Glomerular endothelial cell (primary cell): ENCODE results near the gene LCP2.

- RAMPAGE, long total RNA: no peak
These were observed 8.6 kb downstream of the WWC1 start for GRCh38 chr5:168299902-168300496.

DNA sequence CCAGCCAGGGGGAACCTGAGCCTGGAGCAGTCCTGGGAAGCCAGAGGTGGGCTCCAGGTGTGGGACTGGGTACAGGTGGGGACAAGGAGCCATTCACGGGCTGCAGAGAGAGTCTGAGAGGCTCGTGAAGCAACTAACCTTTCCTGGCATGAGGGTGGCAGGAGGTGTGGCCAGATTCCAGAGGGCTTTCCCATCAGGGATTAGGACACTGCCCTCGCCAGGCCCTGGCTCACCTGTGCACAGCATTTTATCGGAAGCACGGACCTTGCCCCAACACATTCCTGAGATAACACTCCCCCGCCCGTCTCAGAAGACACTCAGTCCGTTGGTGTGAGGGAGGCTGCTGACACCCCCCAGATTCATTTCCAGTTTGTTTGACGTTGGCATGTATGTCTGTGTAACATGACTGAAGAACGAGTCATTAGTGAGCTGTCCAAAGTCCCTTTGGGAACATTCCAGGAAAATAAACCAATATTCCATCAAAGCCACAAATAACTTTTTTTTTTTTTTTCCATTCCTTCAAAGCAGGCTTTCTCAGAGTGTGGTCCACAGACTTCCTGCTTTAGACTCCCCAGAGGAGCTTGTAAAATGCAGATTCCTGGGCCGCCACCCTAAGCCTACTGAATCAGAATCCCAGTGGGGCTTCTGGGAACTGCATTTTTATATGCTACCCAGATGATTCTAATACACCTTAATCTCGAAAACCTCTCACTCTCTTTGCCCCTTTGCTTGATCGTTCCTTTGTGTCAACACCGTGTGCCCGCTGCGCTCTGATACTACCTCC, 23.4 kb downstream of the WWC1 start:
- RAMPAGE, long total RNA: no peak

DNA sequence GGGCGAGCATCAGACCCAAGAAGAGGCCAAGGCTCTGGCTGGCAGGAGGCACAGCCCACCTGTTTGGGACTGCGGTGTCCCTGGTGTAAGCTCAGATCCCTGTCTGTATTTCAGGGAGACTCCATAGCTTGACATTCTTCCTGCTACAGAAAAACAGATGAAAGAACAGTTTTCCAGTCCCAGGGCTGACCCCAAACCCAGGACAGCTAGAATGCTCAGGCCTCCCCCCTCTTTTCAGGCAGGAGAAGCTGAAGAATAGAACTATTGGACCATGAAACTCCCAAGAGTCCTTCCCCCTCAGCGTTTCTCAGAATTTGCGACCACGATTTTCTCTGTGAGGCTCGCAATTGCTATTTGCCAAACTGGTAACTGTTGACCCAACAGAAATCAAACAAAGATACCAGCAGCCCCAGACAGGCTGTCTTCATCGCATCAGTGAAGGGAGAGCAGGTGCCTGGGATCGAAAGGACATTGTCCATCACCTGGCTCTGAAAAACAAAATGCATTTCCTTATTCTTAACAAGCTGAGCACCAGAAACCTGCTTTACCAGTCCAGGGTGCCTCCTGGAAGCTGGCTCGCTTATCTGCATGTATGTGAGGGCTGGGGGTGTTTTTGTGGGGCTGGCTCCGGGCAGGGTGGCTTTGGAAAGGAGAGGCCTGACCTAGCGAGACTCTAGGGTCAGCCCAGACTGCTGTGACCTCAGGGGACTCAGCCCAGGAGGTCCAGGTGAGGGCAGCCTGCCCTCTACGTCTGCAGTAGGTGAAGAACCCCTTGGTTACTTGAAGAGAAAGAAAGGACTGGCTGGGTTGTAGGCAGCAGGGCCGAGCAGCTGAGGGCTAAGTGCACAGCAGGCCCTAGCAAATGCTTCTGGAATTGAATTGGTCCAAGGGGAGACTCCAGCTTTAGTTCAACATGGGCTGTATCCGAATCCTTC, 24.7 kb downstream of the WWC1 start:
- RAMPAGE, long total RNA: no peak

DNA sequence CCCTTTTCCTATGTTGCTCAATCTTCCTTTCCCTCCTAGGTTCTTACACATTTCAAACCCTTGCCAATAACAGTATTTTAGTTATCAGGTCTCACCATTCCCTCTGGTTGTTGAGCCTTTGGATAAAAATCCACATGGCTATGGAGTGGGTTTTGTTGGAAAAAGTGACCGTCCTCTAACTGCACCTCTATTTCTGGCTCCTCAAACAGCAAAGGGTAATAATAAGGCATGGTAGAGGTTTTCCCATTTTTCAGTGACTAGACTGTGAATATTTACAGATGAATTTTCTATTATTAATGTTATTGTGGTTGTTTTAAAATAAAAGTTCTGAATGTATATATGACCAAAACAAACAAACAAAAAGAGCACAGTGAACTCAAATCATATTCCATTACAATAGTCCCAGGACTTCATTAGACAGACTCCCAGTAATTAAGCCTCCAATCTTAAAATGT, 22.7 kb downstream of the PANK3 start:
- RAMPAGE, long total RNA: no peak

- RAMPAGE, long total RNA: no peak
These were observed 17.0 kb downstream of the PANK3 start for GRCh38 chr5:168562238-168562543.

DNA sequence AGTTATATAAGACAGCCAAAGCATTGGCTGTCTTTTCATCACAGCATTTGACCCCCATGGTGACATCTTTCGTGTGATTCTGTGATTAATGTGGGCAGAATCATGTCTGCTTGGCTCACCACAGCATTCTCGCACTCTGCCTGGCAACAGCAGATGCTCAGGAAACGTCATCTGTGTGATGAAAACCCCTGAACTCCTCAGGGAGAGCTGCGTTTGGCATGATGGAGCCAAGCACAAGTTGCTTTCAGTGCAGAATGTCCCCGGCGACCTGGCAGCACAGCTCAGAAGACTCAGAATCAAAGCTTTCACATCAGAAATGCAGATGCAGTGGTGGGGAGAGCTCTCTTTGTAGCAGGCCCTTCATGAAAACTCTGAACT, 155.5 kb upstream of the PANK3 start:
- RAMPAGE, long total RNA: no peak

- RAMPAGE, long total RNA: no peak
These were observed 239.8 kb upstream of the PANK3 start for GRCh38 chr5:168819059-168819265.

DNA sequence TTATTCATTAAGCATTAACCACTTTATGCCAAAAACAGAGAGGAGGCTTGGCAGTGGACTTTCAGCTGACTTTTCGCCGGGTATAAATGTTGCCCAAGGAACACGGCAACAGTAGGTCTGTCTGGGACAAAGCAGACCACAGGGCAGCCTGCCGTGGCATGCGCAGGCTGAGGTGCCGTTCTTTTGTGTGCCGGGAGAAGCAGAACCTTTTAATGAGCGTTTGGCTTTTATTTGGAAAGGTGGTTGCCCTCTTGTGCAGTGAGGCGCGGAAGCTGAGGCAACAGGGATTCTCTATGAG, 240.0 kb upstream of the PANK3 start:
- RAMPAGE, long total RNA: no peak

GRCh38 chr5:169027381-169027780, 273.6 kb downstream of the SLIT3 start:
- RAMPAGE, long total RNA: no peak

DNA sequence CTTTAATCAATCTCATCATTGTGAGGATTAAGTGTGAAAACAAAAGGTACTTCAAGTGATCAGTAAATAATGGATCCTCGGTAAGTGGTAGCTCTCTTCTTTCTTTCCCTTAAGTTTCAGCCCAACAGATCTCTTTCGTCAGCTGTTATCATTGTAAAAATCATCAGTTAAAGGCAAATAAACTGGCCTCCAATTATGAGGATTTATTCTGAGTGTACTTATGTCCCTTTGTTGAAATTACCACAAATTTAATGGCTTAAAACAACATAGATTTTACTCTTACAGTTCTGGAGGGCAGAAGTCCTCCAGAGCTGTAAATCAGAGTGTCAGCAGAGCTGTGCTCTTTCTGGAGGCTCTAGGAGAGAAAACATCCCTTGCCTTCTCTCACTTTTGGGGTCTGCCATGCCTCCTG, 104.6 kb downstream of the INSYN2B start:
- RAMPAGE, long total RNA: no peak

GRCh38 chr5:169964841-169965218, 15.5 kb downstream of the INSYN2B start:
- RAMPAGE, long total RNA: no peak

DNA sequence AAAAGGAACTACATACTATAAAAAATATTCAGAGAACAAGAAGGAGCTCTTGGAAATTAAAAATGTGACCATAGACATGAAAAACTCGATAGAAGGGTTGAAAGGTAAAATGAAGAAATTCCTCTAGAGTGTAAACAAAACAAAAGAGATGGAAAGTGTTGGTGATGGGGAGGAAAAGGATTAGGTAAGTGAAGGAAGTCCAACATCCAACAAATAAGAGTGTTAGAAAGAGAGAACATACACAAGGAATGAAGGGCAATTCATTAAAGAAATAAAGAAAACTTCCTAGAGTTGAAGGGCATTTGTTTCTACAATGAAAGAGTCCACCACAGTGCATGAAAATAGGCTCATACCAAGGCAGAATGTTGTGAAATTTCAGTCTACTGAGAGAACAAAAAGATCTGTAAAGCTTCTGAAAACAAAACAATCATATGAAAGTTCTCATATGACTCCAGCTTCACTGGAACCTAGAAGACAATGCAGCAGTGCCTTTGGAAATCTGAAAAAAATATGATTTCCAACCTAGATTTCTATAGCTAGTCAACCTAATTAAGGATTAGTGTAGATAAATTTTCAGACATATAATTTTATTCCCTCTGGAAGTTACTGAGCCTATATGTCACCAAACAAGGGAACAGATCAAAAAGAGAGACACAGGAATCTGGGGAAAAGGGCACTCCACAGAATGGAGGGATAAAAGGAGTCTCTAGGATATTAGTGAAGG, 5.7 kb downstream of the C5orf58 start:
- RAMPAGE, long total RNA: no peak

DNA sequence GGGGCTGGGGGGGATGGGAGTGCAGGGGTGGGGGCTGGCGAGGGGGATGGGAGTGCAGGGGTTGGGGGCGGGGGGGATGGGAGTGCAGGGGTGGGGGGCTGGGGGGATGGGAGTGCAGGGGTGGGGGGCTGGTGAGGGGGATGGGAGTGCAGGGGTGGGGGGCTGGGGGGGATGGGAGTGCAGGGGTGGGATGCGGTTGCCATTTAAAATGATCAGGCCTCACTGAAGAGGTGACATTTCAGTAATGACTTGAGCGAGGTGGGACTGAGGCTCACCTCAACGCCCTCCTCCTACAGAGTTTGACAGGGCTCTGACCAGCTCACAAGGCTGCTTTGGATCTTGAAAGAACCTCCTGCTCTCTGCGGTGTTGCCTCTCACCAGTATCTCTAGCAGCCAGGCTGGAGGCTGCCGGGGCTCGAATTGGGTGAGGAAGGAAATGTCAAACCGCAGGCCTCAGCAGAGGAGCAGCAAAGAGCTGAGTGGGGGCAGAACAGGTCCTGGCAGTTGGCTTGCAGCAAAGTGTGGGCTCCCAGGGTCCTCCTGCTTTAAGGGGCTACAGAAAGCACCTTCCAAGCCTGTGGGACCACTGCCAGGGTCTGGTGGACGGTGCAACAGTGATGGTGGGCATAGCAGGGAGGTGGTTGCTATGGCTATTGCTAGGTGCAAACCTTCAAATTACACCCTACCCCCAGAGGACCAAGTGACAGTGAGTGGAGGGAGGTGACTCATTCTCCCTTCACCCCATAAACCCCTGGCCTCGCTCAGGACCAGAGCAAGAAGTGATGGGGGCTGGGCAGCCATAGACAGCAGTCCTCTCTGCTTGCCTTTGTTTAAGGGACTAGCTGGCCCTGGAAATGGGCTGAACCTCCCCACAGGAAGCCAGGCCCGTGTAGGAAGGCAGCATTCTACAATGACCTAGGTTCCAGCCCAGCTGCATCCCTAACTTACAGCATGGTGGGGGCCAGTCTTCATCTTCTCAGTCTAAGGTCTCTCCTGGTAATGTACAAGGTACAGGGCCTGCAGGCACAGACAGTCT, 18.9 kb downstream of the LCP2 start:
- RAMPAGE, long total RNA: no peak

DNA sequence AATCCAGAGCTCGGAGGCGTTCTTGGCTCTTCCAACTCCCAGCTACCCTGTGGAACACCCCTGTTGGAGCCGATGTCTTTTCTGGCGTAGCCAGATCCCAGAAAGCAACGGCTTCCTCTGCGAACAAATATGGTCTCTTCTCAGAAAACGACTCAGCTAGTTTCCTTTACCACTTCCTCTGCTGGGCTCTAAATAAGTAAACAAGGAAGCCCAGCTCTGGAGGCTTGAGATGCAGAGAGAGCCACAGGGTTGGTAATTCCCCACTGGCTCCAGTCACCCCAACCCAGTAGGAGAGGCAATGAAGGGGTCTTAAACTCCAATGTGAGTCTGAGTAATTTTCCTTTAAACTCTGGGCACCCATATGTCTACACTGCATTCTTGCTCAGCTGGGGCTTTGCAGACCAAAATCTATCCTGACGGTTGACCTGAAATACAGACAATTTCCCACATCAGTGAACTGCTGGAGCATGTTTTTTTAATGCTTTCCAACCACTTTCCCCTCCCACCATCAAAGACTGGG, at the start of gene LCP2:
TSS of gene LCP2 (minus strand) at position 99 of the 520 bp plus-strand sequence.
- RAMPAGE, long total RNA: start-site peak on the minus strand centred at position 125 of the sequence, 84 bp wide, 24 and 69 reads in 2 replicates

GRCh38 chr5:170312533-170313196, 15.1 kb upstream of the LCP2 start:
- RAMPAGE, long total RNA: no peak

DNA sequence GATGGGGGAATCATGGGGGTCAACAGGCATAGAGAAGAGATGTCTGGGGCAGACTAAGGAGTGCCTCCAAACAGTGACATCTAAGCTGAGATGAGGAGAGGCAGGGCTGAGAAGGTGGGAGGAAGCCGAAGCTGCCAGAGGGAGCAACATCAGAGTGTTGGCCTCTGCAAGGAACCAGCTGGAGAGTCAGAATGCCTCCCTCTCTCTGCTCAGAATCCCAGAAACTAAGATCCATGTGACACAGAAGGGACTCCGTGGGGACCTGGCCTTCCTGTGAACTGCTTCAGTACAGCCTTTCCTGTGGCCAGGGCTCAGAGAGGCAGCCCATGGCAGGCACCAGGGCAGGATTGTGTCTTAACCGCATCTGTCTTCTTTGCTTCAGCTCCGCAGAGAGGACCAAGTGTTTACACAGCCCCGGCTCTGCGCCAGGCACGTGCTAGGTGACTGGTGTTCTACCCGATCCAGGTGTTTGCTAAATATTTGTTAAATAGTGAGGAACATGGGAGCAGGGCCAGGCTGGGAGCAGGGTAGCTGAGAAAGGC, 33.5 kb downstream of the KCNMB1 start:
- RAMPAGE, long total RNA: no peak

GRCh38 chr5:170750105-170750531, 33.4 kb upstream of the GABRP start:
- RAMPAGE, long total RNA: no peak

DNA sequence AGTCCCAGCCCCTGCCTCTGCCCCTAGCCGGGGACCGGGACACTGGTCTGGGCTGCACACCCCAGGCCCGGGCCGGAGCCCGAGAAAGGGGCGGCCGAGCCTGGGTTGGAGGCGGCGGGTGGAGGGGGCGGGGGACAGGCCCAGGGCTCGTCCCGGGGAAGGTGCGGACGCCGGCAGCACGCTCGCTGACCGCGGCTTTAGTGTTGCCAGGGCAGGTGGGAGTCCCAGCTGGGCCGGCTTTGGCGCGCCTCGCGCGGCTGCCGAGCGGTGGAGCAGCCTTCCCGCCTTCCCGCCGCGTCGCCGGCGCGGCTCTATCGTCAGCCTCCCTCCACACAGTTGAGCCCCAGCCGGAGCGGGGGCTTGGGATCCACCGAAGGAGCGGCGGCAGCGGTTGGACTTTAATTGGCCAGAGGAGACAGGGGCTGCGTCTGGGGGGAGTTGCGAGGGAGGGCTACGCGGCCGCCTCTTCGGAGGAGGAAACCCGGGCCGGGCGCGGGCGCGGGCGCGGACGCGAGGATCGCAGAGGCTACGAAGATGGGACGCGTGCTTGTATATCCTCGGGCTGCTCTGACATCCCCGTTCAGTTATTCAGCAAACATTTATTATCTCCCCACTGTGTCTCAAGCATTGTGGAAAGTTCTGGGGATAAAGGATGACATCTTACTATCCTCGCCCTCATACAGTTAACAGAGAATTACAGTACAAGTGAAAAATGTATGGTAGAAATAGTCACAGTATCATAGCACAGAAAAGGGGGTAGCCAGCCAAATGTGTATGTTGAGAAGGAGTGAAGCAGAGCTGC, 557 bp downstream of the RANBP17 start:
- RAMPAGE, long total RNA: no peak

DNA sequence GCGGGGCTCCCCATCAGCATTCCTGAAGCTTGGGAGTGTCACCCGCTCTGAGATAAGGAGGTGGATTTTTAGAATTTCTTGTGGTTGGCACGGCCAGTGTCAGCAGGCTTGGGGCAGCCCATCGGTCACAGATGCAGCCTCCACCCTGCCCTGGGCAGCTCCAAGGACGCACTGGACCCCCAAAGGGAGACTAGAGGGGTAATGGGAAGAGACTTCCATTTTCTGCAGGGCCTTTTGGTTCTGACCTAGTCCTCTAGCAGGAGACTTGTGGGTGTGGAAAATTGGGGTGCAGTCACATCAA, 5.4 kb downstream of the FGF18 start:
- RAMPAGE, long total RNA: no peak

DNA sequence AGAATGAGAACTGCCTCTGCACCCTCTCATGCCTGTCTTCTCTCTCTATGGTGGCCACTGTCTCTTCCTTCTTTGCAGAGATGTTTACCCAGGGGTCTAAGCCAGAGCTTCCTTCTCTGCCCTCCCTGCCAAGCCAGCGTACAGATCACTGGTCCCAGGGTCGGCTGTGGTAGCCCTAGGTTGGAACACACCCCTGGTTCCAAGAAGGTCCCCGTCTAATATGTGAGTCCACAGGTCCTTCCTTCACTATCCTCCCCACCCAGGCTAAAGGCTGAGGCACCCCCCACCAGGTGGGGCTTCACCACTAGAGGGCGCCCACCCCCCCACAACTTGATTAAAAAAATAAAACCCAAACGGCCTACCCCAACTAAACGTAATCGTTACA, 64.8 kb downstream of the FGF18 start:
- RAMPAGE, long total RNA: no peak